Cerebellum (tissue), 5 donors: ENCODE measurements around the genes AKR1B1 and AKR1B15.

DNA sequence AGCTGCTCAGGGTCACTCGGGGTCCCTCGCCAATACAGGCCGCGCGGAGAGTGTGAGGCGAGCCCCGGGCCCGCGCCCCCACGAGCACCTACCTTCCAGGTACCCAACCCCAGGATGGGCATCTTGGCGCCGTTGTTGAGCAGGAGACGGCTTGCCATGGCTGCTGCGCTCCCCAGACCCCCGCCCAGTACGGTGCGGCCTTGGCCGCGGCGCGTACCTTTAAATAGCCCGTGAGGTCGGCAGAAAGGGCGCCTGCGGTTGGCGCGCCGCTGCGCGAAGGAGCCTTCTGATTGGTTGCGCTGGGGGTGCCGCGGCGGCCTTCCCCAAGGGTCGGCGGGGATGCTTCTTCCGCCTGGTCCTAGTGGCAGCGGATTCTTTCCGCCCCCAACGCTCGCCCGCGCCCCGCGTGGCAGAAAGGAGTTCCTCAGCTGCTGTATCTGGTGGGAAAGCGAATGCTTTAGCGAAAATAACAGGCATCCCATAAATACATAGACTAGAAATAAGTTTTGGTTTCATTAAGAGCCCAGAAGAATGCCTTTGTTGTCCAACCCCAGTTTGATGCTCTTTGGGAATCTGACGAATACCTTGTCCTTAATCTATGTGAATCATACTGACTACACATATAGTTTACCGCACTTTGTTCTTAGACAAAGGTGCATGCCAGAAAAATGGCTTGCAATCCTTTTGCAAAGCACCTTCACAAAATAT lies at the start of gene AKR1B1:
Gene AKR1B1, minus strand, starts transcription at position 196 of the 708 bp plus-strand sequence.
- PRO-cap, 3 experiments, result peak in 3 of 3 experiments; most common plus-strand start position 412 of the sequence (in 1); most common minus-strand start position 196 of the sequence (in 3)
- RAMPAGE, long total RNA, result no peak

- PRO-cap, 3 experiments, result no peak in any of the 3 experiments
- RAMPAGE, long total RNA, result no peak
These were observed at the start of gene AKR1B15 for GRCh38 chr7:134548726-134549400. Gene AKR1B15, plus strand, starts transcription at chr7:134549110.

DNA sequence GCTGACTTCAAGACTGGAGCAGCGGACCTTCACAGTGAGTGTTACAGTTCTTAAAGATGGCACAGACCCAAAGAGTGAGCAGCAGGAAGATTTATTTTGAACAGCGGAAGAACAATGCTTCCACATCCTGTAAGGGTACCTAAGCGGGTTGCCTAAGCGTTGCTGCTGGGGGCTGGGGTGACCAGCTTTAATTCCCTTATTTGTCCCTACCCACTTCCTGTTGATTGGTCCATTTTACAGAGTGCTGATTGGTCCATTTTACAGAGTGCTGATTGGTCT lies 13.2 kb downstream of the AKR1B15 start:
- PRO-cap, 3 experiments, result no peak in any of the 3 experiments
- RAMPAGE, long total RNA, result no peak

- PRO-cap, 3 experiments, result no peak in any of the 3 experiments
- RAMPAGE, long total RNA, result no peak
These were observed 58.7 kb upstream of the CALD1 start for GRCh38 chr7:134720538-134721234.

GRCh38 chr7:134737906-134738311 lies 41.5 kb upstream of the CALD1 start:
- PRO-cap, 3 experiments, result no peak in any of the 3 experiments
- RAMPAGE, long total RNA, result no peak

- PRO-cap, 3 experiments, result no peak in any of the 3 experiments
- RAMPAGE, long total RNA, result no peak
These were observed 1.3 kb upstream of the CALD1 start for GRCh38 chr7:134777991-134778610.

- PRO-cap, 3 experiments, result no peak in any of the 3 experiments
- RAMPAGE, long total RNA, result no peak
These were observed 3.9 kb downstream of the CALD1 start for GRCh38 chr7:134783054-134784107.

DNA sequence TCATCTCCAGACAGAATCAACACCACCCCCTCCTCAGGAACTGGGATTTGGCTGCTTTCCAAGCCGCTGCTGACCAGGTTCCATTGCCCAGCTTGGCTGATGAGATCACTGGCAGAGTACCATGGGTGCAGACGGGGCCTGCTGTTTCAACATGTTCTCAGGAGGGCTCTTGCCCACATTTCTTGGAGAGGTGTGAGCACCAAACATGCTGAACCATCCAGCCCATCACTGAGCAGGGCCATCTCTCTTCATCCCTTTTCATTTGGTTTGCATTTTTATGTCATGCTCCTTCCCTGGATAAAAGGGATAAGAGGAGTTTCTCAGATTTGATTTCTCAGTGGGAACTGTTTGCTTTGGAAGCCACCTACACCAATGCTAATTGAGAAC lies 95.7 kb upstream of the AGBL3 start:
- PRO-cap, 3 experiments, result peak in 1 of 3 experiments; most common minus-strand start position 121 of the sequence (in 1)
- RAMPAGE, long total RNA, result no peak

DNA sequence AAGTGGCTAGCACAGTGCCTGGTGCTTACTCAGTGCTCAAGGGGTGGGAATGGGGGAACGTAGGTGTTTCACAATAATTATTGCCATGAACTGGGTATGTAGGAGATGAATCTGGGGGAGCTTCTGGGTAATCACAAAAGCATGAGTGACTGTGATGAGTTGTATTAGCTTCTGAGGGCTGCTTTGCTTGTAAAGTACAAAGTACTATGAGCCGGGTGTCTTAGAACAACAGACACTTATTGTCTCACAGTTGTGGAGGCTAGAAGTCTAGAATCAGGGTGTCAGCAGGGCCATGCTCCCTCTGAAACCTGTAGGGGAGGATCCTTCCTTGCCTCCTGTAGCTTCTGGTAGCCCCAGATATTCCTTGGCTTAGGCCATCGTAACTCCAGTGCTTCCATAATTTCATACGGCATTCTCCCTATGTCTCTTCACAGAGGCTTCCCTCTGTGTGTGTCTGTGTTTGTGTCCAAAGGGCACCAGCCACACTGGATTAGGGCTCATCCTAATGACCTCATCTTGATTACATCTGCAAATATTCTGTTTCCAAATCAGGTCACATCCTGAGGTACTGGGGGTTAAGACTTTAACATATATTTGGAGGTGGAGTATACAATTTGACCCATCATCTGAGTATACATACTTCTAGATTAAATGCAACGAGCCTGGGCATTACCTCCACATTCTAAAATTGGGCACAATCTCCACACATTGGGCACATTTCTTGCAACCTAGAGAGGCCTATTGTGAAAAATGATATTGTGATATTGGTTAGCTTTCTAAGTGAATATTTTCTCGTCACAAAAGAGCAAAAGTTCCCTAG lies 84.7 kb upstream of the AGBL3 start:
- PRO-cap, 3 experiments, result no peak in any of the 3 experiments
- RAMPAGE, long total RNA, result no peak

DNA sequence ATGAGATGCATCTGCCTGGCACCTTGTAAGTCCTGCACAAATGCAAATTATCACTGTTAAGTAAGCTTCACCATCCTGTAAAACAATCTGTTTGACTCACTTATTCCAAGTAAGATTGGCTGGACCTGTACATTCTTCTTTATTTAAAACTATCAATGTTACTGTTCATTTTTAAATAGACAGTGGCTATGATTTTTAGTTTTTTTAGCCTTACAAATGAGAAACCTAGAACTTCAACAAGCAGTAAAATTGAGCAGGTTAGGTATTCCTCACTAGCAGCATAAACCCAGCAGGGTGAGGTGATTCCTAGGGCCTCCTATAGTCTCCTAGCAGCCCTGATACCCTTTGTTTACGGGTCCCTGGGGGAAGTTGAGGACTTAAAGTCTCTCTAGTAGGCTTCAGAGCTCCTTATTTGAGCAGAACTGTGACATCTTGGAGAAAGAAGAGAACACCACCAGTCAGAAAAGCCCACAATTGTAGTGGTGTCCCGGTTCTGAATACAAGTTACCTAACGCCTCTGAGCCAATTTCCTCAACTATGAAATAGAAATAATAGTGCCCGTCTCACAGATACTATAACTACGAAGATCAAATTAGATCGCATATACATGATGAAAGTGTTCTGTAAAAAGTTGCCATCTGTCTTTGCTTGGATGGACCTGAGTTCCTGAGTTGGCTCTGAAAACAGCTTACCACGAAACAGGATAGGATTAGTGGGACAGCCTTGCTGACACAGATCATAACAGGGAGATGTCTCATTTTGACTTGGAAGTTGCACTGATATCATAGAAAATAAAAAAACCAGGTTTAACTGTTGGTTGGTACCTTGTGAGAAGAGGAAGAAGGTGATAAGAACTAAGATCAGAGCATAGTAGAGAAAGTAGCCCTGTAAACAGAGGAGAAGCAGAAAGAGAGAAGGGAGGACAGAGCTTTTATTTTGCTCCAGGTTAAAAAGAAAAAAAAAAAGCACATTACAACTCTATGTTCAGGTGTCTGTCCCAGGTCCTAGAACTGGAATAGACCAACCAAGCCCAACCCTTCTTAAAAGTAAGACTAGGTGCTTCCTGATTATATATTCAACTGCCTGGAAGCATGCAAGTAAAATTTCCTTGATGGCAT lies 79.5 kb upstream of the AGBL3 start:
- PRO-cap, 3 experiments, result no peak in any of the 3 experiments
- RAMPAGE, long total RNA, result no peak

DNA sequence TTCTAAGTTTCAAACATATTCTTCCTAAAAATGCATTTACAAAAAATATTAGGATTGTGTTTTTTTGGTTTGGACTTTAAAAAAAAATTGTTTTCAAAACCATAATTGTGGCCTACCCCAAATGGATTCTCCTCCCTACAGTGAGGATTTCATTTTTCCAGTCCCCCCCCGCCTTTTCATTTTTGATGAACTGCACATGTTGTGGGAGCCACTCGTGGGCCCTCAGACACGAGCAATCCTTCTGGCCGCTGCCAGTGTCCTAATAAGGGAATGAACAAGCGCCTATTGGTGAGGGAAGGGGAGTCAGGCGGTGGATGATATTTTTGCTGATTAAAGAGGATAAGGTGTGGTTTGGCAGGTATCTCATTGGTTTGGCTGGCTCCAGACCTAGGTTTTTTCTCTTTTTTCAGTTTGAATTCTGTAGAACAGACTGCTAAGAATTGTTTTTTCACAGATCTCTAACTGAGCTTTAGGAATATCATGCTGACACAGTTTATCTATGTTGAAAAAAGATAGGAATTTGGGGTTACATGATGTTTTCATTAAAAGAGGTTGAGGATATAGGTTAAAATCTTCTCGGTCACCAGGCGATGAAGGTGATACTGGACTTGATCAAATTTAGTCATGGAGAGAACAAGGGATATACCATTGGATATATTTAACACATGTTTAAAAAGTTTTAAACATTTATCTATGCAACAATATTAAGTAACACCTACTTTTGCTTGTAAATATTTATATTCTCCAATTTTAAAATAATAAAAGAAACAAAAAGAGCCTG lies 78.5 kb upstream of the AGBL3 start:
- PRO-cap, 3 experiments, result no peak in any of the 3 experiments
- RAMPAGE, long total RNA, result no peak

DNA sequence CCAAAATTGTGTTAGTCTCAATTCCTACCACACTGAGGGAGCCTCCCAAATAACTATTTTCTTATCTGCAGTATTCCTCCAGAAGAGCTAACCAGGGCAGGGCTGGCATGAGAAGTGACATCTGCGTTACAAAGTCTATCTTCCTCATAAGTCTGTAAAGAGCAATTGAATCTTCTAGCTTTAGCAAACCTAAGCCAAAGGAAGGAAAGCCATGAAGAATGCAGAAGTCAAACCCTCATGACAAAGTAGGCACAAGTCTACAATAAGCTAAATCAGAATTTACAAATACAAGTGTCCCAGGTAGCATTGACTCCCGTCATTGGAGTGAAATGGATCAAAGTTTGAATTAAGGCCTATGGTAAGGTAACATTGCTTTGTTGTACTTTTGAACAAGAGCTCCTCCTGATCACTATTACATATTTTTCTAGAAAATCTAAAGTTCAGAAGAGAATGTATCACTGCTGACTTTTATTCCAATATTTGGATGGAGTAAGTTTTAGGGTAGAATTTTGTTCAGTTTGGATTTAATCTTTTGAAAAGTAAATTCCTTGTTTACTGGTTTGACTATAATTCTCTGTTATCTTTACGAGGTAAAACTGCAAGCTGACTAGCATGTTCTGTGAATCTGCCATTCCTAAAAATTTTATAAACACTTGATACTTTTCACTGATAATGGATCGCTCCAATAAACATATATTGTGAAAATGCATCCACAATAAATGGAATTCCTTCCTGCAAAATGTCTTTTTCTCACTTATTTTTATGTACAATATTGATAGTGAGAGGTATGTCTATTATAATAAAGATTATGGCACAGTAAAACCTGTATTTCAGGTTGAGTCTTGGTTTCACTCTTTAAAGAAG lies 16.2 kb upstream of the AGBL3 start:
- PRO-cap, 3 experiments, result no peak in any of the 3 experiments
- RAMPAGE, long total RNA, result no peak

DNA sequence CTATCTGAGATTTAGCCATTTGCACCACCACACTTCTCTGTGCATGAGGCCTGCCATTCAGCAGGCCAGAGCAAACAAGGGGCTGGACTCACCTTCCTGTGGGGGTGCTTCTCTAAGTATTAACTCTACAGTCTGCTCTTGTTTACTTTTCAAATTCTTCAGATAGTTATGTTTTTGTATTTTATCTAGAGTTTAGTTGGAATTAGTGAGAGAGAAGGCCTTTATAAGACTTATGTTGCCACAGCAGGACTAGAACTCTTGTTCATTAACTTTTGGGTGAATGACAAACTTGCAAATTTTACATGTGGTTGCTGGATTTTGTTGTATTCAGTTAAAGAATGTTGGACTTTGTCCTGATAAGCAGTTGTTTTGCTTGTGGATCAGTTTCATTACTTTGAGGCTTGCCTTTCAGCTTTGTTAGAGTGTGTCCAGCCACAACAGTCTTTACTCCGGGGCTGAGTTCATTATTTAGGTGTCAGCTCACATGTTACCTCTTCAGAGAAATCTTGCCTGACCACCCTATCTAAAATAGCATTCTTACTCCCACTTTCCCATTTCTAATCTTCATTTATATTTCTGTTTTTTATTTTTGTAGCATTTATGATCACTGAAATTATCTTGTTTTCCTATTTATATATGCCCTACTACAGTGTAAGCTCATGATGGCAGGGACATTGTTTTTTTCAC lies 5.7 kb downstream of the AGBL3 start:
- PRO-cap, 3 experiments, result no peak in any of the 3 experiments
- RAMPAGE, long total RNA, result no peak

DNA sequence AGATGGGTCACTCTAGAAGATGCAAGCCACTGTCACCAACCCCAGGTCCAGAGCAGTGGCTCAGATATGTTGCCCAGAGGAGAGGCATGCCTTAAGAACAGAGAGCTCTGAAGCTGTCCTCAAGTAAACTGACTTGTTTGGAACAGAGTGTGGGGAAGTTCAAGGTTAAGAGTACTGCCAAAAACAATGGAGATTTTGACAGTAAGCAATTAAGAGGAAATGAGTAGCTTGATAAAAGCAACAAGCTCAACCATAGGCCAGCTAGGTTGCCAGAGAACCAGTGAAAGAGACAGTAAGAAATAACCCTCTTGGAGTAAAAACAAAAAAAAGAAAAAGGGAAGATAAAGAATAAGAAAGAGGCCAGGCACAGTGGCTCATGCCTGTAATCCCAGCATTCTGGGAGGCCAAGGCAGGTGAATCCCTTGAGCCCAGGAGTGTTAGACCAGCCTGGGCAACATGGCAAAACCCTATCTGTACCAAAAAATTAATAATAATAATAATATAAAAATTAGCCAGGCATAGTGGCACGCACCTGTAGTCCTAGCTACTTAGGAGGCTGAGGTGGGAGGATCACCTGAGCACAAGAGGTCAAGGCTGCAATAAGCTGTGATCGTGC lies 3.5 kb upstream of the TMEM140 start:
- PRO-cap, 3 experiments, result no peak in any of the 3 experiments
- RAMPAGE, long total RNA, result no peak

GRCh38 chr7:135160033-135160806 lies 10.3 kb downstream of the CYREN start:
- PRO-cap, 3 experiments, result no peak in any of the 3 experiments
- RAMPAGE, long total RNA, result no peak

DNA sequence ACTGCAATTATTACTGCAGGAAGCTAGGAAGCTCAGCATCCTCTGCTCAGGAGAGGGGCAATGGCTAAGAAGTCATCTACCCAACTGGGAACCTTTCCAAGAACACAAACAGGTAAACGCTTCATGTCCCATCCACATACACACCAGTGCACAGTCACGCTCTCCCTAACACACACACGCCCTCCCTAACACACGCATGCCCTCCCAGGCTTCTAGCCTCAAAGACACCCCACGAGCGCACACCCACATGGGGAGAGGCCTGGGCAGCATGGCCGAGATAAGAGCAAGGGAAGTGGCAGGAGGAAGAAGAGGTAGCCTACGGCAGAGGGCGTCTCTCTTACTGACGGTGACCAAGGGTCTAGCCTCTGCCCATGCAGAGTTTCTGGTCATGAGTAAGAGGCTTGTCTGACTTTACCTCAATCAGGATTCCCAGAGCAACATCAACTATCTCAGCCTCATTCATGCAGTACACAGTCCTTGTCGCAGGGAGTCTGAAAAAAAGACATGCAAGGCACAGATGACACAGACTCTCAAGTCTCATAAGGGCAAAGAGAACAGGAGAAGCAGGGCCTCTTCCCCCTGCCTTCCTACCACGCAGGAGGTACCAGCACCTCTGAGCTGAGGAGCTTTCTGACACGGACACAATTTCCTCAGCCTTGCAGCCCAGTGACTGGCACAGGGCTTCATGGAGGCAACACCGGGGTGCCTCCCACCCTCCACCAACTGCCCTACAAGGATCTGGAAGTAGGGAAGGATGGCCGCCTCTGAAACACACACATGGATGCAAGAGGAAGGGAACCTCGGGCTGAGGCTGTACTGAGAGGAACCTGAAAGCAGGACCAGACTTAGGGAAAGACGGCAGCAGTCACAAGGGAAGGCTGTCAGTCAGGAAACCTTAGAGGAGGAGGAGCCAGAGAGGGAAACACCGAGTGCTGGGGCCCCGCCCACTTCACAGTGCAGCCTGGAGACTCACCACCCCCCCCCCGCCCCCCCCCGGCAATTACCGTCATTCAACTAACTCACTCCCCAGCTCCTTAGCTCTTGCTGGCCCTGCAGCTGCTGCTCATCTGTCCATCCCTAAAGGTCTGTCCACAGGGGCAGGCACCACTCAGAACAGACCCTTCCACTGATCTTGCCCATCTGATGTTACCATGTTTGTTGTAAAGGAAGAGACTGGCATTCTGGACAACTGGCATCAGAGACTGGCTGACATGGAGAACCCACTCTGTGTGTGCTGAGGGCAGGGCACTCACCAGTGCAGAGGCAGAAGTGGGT lies 2.8 kb downstream of the CYREN start:
- PRO-cap, 3 experiments, result no peak in any of the 3 experiments
- RAMPAGE, long total RNA, result no peak

- PRO-cap, 3 experiments, result peak in 1 of 3 experiments; most common plus-strand start chr7:135171834 (in 1); most common minus-strand start chr7:135171775 (in 1)
- RAMPAGE, long total RNA, result no peak
These were observed 1.1 kb upstream of the CYREN start for GRCh38 chr7:135171271-135172371.

DNA sequence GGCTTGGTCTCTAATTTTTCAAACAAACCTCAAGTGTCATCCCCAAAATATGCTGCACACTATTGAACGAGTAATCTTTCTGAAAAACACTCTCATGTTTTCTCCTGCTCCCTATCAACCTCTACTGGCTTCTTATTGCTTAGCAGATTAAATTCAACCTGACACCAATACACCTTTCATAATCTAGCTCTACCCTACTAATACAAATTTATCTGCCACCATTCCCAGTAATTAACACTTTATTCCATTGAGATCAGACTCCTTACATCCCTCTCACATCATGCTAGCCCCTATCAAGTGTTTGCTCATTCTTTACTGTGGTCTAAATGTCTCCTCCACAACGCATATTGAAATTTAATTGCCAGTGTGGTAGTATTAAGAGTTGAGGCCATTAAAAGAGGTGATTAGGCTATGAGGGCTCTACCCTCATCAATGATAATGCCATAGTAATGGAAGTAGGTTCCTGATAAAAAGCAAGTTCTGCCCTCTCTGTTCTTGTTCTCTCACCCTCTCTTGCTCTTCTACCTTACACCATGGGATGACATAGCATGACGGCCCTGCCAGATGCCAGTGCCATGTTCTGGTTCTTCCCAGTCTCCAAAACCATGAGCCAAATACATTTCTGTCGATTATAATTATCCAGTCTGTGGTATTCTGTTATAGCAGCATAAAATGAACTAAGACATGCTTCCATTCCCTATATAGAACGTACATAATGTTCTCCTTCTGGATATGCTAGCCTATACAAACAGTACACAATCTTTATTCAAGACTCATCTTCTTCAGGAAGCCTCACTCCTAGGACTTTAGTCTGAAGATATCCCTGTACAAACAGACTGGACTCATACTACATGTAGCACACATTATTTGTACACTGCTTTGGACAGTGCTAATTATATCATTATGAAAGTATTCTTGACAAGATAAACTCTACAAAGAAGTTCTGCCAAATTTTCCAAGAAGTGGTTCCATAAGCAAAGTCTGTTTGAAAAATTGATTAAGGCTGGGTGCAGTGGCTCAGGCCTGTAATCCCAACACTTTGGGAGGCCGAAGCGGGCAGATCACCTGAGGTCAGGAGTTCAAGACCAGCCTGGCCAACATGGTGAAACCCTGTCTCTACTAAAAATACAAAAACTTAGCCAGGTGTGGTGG lies 8.0 kb downstream of the CNOT4 start:
- PRO-cap, 3 experiments, result no peak in any of the 3 experiments
- RAMPAGE, long total RNA, result no peak

DNA sequence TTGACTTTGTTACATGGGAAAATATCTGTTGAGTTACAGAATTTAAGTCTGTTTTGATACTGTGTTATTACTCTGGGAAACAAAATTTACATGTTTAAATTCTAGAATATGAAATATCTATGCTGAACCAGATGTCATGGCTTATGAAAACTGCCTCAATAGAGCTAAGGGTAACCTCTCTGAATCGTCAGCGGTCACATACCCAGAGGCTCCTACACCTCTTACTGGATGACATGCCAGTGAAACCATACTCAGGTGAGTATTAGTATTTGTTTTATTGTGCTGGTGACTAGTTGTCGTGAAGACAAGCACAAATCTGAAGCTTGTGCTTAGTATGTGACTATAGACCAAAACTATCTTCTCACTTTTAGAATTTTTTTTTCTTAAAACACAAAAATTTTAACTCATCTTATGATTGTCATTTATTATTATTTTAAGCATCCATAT lies 46.5 kb upstream of the STMP1 start:
- PRO-cap, 3 experiments, result no peak in any of the 3 experiments
- RAMPAGE, long total RNA, result no peak

- PRO-cap, 3 experiments, result no peak in any of the 3 experiments
- RAMPAGE, long total RNA, result no peak
These were observed 75.2 kb downstream of the PTN start for GRCh38 chr7:137268278-137268851.